ENCODE measurements around the gene PRRG1.

DNA sequence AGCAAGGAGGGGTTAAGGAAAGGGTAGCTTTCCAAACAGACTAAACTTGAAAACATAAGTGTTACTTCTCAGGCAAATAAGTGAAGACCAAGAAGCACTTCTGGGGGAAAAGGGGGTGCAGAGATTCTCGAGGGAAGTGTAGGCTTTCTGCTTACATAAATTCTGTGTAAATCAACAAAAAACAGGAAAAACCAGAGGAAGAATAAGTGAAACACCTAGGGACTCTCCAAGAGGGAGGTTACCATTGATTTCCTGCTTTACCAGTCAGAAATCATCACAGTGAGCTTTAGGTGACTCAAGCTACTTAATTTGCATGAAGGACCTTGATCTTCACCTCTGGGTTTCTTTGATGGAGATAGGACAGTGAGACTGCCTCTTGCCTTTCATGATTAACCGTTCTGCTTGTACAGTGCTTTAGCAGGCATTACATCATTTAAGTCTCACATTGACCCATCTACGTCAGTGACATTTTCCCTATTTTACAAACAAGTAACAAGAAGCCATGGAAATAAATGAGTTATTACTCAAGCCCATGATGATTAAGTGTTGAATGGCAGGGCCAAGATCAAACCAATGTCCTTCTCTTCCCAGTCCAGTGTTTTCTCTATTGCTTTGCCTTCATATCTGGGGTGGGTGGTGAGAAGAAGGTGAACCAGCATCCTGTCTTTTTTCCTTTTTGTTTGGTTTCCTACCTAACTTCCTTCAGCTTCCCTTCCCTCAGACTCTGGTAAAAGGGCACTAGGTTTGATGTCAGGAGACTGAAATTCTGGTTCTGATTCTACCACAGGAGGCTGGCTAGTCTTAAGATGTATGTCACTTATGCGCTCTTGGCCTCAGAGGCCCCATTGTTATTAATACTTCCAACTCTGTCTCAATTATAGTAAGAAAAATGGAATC is 3.3 kb upstream of the GK start:
- PRO-cap, result no peak

DNA sequence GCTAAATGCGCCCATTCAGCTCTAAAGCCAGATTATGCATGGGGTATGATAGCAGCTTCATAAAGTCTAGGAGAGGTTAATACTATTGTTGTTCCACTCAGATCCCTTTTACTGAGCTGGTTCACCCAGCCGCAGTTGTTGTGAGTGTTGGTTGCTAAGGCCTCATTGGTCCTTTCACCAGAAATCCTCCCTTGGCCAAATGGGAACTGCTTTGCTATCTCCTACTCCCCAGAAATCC is 266.0 kb upstream of the FTHL17 start:
- PRO-cap, result no peak

- PRO-cap, result no peak
These were observed 1056.1 kb downstream of the DMD start for GRCh38 chrX:32155220-32155601.

DNA sequence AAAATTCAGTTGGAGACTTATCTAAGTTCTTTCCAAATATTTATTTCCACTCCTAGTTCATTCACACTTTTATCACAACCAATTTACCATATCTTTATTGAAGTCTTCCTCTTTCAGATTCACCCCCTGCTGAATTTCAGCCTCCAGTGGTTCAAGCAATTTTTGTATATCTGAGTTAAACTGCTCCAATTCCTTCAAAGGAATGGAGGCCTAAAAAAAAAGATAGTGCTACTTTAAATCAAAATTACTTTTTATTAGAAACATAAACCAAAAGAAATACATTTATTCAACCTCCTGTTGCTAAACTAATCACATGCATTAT is 863.1 kb downstream of the DMD start:
- PRO-cap, result no peak

GRCh38 chrX:32362795-32363102 is 848.6 kb downstream of the DMD start:
- PRO-cap, result no peak

DNA sequence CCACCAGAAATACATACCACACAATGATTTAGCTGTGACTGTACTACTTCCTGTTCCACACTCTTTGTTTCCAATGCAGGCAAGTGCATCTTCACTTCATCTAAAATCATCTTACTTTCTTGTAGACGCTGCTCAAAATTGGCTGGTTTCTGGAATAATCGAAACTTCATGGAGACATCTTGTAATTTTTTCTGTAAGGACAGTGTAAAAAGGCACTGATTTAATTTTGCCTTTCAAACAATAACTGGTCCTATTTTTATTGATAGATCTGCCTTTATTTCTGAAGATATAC is 821.9 kb downstream of the DMD start:
- PRO-cap, result no peak

GRCh38 chrX:33726183-33726628 is 405.9 kb downstream of the FAM47A start:
- PRO-cap, result no peak

GRCh38 chrX:33727189-33727453 is 405.0 kb downstream of the FAM47A start:
- PRO-cap, result no peak

- PRO-cap, result no peak
These were observed 27.5 kb downstream of the TMEM47 start for GRCh38 chrX:34629541-34630086.

- PRO-cap, result no peak
These were observed 358.3 kb upstream of the MAGEB16 start for GRCh38 chrX:35439875-35440130.

GRCh38 chrX:36963937-36964256 is 44.3 kb upstream of the FAM47C start:
- PRO-cap, result no peak

DNA sequence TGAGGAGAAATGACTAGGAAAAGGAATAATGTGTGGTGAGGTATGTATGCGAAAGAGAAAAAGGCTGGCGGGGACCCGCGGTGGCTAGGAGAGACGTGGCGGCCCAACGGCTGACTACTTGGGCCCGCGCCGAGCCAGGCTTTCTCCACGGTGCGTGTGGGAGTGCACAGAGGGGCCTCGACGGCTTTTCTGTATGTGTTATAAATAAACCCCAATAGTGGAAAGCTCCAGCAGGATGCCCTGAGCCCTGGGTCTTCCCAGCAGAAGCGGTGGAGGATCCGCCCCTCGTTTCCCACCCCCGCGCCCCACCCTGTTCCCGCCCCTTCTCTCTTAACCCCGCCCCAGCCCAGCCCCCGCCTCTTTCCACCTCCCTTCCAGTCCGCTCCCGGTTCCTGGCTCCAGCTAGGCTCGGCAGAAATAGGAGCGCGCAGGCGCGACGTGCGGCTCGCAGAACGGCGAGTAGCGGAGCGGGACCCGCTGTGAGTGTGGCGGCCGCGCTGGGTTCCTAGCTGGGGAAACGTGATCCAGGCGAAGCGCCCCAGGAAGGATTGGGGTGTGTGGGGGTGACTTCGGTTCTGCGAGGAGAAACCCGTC is at the start of gene PRRG1:
Gene PRRG1 (plus strand): TSS at position 448 of the 594 bp plus-strand sequence.
- PRO-cap, result bidirectional peak, plus-strand start at position 448 of the sequence, minus-strand start at position 264 of the sequence

GRCh38 chrX:37573225-37573476 is 1.7 kb downstream of the LANCL3 start:
- PRO-cap, result no peak

DNA sequence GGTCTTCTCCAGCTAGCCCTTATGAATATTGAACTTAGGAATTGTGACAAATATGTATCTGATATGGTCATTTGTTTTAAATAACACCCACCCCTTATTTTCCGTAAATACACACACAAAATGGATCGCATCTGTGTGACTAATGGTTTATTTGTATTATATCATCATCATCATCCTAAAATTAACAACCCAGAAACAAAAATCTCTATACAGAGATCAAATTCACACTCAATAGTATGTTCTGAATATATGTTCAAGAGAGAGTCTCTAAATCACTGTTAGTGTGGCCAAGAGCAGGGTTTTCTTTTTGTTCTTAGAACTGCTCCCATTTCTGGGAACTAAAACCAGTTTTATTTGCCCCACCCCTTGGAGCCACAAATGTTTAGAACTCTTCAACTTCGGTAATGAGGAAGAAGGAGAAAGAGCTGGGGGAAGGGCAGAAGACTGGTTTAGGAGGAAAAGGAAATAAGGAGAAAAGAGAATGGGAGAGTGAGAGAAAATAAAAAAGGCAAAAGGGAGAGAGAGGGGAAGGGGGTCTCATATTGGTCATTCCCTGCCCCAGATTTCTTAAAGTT is 32.2 kb downstream of the CYBB start:
- PRO-cap, result no peak

GRCh38 chrX:38343034-38343541 is 9.3 kb upstream of the OTC start:
- PRO-cap, result no peak

- PRO-cap, result no peak
These were observed 1.1 kb downstream of the TSPAN7 start for GRCh38 chrX:38562343-38562862.

DNA sequence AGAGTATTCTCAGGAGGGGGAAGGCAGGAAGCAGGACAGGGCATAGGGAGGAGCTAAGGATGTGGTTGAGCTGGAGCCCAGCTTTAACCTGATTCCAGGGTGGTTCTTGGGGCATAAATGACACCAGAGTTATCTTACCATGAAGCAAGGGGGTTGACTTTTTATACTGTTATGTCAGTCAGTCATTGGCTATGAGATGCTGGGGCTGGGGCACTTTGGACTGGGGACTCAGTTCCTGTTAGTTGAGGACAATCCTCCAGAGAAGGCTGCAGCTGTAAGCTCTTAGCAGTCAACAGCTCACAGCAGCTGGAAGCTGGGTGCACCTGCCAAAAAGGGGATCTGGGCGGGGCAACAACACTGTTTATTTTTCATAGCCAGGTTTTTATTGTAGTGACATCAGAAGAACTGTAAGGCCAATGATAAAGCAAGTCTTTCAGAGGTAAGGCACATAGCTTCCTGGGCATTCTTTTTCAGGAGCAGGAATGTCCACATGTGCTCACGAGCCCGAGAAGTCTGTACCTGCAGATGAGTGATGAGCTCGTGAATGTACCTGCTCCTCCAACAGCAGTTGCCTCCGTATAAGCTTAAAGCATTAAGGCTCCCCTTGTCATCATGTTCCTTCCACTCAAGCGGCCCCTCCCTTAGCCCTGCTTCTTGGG is 78.5 kb downstream of the MID1IP1 start:
- PRO-cap, result no peak

- PRO-cap, result no peak
These were observed 277.6 kb downstream of the BCOR start for GRCh38 chrX:39819960-39820748.

- PRO-cap, result bidirectional peak, plus-strand start at chrX:39855391, minus-strand start at chrX:39855272
These were observed 242.9 kb downstream of the BCOR start for GRCh38 chrX:39854623-39855519.

- PRO-cap, result no peak
These were observed 23.4 kb downstream of the BCOR start for GRCh38 chrX:40073977-40075212.